Islet of Langerhans (tissue), 1 donor: ENCODE results near the gene ALDH1A1.

DNA sequence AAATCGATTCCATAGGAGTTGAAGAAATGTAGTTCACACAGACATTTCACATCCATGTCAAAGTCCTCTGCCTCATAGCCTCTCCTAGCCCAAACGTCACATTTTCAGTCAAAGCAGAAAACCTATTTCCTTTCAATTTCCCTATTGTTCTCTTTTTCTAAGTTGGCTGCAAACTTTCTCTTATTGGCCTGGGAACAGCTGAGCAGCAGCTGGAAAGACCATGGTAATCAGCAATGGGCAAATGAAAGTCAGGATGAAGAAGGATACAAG lies 3.8 kb downstream of the ALDH1A1 start:
- RRBS, result no CpG with 5 or more reads among the region's 2 CpGs

DNA sequence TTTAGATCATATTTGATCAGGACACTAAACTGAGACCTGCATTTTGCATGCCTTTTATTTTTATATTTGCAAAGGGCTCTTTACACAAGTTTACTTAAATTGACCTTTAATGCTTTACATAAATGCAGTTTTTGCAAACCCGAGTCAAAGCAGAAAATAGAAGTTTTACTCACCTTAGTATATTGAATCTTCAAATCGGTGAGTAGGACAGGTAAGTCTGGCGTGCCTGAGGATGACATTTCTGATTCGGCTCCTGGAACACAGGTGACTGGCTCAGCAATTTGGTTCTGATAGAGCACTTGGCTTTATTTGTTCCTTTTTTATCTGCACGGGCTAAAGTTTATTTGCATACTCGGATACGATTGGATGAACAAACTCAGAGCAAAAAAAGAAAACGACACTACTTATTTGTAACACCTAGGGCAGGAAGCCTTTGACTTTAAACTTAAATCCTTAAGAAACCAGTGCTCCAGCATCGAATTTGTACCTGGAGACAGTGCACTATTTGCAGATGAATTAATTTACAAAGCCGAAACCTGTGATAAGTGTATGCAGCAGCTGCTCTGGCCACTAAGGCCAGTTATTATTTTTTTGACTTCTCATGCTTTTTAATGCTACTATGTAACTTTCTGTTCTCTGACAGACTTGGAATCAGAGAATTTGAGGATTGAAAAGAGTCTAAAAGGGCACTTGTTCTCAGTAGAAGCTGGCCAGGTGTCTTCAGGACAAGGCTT lies at the start of gene ALDH1A1:
Gene ALDH1A1 (minus strand): TSS at position 292 of the 734 bp plus-strand sequence.
- RRBS, result no CpG with 5 or more reads among the region's 10 CpGs

GRCh38 chr9:73152859-73153648 lies 1.4 kb downstream of the ANXA1 start:
- RRBS, result no CpG with 5 or more reads among the region's 5 CpGs

DNA sequence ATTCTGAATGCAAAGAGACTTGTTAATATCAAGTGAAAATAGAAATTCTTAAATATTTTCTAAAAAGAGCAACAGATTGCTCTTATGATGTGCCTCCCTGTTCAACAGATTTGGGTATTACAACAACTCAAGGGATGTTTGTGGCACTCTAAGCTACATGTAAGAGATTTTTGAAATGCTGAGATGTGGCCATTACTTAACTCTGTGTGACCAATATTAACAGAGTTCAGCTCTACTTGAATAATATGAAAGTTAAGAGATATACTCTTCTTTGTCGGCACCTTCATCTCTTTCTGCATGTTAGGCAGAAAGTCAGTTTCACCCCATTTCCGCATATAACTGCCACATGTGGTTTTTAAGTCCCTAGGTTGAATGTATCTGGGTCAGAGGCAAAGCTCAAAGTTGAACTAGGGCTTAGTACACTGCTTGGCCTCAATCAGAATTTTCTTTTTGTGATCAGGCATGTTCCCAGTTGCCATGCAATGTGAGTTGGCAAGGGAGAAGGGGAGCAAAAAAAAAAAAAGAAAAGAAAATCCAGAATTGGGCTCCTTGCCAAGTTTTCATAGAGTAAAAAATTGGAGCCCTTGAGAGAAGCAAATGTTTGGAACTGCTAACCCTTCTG lies 251.3 kb upstream of the RORB start:
- RRBS, result no CpG with 5 or more reads among the region's 2 CpGs

- RRBS, result no CpG with 5 or more reads among the region's 3 CpGs
Measured at GRCh38 chr9:75229805-75230346, 141.6 kb downstream of the OSTF1 start.

GRCh38 chr9:75892233-75893482 lies 2.2 kb downstream of the PCSK5 start:
- RRBS, result 7% methylated on average over 15 of the region's 36 CpGs

GRCh38 chr9:76297291-76298056 lies 96.8 kb downstream of the RFK start:
- RRBS, result no CpG with 5 or more reads among the region's 23 CpGs

DNA sequence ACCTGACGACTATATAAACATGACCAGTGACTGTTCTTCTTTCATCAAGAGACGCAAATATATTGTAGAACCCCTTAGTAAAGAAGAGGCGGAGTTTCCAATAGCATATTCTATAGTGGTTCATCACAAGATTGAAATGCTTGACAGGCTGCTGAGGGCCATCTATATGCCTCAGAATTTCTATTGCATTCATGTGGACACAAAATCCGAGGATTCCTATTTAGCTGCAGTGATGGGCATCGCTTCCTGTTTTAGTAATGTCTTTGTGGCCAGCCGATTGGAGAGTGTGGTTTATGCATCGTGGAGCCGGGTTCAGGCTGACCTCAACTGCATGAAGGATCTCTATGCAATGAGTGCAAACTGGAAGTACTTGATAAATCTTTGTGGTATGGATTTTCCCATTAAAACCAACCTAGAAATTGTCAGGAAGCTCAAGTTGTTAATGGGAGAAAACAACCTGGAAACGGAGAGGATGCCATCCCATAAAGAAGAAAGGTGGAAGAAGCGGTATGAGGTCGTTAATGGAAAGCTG lies 43.7 kb downstream of the GCNT1 start:
- RRBS, result no CpG with 5 or more reads among the region's 11 CpGs

- RRBS, result no CpG with 5 or more reads among the region's 5 CpGs
Measured at GRCh38 chr9:76586437-76587311, 127.7 kb downstream of the GCNT1 start.

GRCh38 chr9:76651171-76651621 lies 192.2 kb downstream of the GCNT1 start:
- RRBS, result no CpG with 5 or more reads among the region's 4 CpGs

GRCh38 chr9:76691545-76692687 lies 214.0 kb downstream of the PRUNE2 start:
- RRBS, result no CpG with 5 or more reads among the region's 18 CpGs

GRCh38 chr9:76905609-76906003 lies 308 bp downstream of the PRUNE2 start:
- RRBS, result 7% methylated on average over 2 of the region's 16 CpGs

DNA sequence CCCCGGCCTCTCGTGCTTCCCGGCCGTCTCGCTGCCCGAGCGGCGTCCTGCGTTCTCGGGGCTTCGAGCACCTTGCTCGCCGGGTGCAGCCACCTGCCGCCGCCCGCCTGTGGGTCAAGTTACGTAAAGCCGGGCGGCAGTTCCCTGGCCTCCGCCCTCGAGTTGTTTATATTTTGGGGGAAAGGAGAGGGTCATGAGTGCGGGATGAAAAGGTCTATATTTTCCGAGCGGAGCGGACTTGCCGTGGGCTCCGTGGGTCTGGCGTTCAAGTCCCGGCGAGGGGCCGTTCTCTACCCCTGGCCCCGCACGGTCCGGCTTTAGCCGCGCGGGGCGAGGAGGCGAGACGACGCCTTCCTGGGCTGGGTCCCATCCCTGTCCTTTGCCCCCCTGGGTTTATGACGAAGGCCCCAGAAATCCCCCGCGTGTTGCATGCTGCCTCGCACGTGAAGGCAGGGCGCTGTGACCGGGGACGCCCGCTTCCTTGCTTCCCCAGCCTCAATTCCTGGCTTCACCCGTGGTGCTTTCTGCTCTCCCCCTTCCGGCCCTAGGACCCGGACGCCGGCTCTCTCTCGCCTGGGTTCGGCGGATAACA lies 590 bp downstream of the VPS13A start:
- RRBS, result 4% methylated on average over 28 of the region's 58 CpGs

DNA sequence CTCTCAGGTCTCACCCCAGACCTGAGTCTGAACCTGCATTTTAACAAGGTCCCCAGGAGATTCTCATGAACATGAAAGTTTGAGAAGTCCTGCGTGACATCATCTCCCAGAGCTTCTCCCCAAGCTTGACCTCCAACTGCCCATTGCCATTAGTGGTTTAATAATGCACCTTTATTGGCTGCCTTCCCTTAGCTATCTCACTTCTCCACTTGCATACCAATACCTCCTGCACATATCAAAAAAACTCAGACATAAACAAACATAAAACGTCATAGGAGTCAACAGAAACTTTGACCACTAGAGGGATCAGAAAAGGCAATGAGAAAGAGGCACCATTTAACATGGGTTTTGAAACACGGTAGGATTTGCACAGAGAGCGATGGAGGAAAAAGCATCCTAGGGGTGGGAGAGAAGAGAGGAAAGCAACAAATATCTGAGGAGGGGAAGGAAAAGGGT lies 27.2 kb downstream of the GNAQ start:
- RRBS, result no CpG with 5 or more reads among the region's 4 CpGs

DNA sequence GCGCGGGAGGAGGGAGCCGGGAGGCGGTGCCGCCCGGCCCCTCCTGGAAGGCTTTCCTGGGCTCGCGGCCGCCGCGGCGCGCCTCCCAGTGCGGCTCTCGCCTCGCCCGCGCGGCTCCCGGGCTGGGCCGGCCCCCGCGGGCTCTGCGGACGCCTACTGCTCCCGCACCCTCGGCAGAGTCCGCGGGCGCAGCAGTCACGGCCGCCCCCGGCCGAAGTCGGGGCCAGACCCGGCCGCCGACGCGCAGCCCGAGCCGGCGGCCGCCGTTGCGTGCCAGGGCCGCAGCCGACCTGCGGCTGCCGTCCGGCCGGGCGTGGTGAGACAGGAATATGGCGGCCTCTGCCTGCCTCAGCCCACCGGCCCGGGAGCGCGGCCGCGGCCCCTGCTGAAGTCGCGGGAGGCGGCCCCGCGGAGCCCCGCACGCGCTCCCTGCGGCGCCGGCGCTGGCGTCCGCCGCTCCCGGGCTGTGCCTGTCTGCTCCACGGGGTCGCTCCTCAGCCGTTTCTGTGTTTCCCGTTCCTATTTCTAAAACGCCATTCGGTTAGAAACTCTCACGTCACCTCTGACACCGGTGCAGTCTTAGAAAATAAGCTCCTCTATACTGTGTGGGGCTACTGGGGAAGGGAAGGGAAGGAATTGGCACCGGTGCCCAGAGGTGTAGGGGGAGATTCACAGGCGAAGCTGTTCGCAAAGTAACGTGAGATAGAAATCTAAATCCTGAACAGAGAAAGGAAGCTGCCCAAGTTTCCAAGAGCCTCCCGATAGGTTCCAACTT lies 593 bp upstream of the GNAQ start:
- RRBS, result 3% methylated on average over 56 of the region's 89 CpGs

- RRBS, result no CpG with 5 or more reads among the region's 5 CpGs
Measured at GRCh38 chr9:78669380-78669721, 372.4 kb downstream of the PSAT1 start.

- RRBS, result 2% methylated on average over 50 of the region's 88 CpGs
Measured at GRCh38 chr9:79572348-79572950, 684 bp downstream of the TLE4 start.

DNA sequence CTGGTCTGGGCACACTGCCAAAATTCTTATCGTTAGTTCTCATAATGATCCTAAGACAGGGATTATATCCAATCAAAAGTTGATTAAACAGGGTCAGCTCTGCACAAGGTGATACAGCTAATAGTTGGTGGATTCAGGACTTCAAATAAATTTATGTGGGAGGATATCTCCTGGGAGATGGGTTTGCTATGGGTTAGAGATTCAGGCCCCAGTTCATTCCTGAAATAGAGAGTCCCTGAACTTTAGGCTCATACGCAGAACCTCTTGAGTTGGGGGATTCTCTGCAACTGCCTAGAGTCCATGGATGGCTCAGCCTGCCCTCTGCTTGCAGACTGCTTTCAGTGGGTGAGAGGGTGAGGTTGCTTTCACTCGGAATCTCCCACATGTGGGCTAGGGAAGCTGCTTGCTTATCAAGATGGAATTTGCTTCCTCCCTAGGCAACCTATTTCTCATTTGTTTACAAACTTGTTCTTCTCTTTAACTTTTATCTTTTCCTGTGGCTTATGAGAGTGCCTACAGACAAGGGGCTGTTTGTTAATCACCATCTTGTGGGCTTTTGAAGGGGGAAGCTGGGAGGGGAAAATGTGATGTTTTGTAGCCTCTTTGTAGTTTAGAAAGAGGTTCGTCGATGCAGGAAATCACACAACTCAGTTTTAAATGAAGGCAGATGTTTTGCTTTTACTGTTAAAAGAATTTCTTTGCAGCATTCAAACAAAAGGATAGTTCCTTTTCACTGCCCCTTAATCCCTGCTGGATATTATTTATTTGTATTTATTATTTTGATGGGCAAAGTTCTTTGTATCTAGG lies 10.0 kb downstream of the TLE4 start:
- RRBS, result no CpG with 5 or more reads among the region's 5 CpGs

GRCh38 chr9:79701425-79702024 lies 129.8 kb downstream of the TLE4 start:
- RRBS, result no CpG with 5 or more reads among the region's 2 CpGs